Adrenal gland (tissue), 7 donors: Measurements from ENCODE around the genes SMAD4 and MEX3C.

DNA sequence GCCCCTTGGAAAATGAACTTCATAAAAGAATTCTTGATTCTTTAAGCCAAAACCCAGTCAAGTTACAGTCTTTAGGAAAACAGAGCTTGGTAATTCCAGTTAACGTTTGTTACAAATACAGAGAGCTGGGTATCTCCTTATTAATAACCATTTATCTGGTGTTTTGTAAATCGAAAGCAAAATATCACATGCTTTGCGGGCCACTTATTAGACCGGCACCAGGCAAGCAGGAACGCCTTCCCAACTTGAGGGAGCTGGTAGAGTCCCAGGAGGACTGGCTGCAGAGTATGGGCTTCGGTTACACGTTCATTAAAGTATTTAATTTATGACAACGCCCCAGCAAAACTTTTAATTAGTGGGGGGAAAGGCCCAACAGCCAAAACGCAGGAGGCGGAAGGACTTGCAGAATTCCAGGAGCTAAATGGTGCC, 3.7 kb downstream of the SMAD7 start:
- PRO-cap, 3 experiments = no peak in any of the 3 experiments
- RAMPAGE, long total RNA, 4 experiments = no peak in any of the 4 experiments
- RRBS = no CpG with 5 or more reads among the region's 10 CpGs

- PRO-cap, 3 experiments = no peak in any of the 3 experiments
- RAMPAGE, long total RNA, 4 experiments = no peak in any of the 4 experiments
- RRBS = 46% methylated on average over 2 of the region's 15 CpGs
Measured at GRCh38 chr18:48955093-48956293, 4.7 kb upstream of the SMAD7 start.

- PRO-cap, 3 experiments = no peak in any of the 3 experiments
- RAMPAGE, long total RNA, 4 experiments = no peak in any of the 4 experiments
- RRBS = no CpG with 5 or more reads among the region's 29 CpGs
Measured at GRCh38 chr18:48997586-48999066, 47.4 kb upstream of the SMAD7 start.

DNA sequence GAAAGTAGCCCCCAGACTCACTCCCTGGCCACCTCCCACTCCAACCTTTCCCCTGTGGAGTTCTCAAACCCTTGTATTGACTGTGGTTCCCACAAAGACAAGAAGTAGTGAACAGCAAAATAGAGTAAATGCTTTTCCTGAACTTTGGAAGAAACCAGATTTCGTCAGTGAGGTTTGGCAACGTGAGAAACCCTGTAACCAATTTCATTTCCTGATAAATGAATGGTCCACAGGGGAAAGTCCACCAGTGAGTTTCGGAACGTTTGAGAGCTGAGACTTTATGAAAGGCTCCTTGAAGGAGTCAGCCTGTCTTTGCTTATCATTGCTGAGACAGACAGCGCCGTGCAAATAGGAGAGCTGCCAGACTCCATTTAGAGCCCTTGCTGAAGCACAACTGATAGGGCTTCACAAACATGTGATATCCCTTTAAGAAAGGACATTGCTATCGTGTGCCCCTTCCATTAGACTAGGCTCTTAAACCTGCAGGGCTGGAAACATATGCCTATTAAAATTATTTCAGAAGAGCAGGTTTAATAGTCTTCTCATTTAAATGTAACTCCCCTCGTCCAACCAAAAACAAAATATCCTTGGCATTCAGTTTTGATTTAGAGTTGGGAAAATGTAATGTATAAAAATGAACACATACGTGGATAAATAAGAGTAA, 121.8 kb upstream of the SMAD7 start:
- PRO-cap, 3 experiments = no peak in any of the 3 experiments
- RAMPAGE, long total RNA, 4 experiments = no peak in any of the 4 experiments
- RRBS = no CpG with 5 or more reads among the region's 9 CpGs

GRCh38 chr18:49368454-49369339, 91.7 kb downstream of the DYM start:
- PRO-cap, 3 experiments = no peak in any of the 3 experiments
- RAMPAGE, long total RNA, 4 experiments = no peak in any of the 4 experiments
- RRBS = no CpG with 5 or more reads among the region's 15 CpGs

- PRO-cap, 3 experiments = no peak in any of the 3 experiments
- RAMPAGE, long total RNA, 4 experiments = no peak in any of the 4 experiments
- RRBS = no CpG with 5 or more reads among the region's 5 CpGs
Measured at GRCh38 chr18:49465265-49465829, 4.9 kb upstream of the DYM start.

DNA sequence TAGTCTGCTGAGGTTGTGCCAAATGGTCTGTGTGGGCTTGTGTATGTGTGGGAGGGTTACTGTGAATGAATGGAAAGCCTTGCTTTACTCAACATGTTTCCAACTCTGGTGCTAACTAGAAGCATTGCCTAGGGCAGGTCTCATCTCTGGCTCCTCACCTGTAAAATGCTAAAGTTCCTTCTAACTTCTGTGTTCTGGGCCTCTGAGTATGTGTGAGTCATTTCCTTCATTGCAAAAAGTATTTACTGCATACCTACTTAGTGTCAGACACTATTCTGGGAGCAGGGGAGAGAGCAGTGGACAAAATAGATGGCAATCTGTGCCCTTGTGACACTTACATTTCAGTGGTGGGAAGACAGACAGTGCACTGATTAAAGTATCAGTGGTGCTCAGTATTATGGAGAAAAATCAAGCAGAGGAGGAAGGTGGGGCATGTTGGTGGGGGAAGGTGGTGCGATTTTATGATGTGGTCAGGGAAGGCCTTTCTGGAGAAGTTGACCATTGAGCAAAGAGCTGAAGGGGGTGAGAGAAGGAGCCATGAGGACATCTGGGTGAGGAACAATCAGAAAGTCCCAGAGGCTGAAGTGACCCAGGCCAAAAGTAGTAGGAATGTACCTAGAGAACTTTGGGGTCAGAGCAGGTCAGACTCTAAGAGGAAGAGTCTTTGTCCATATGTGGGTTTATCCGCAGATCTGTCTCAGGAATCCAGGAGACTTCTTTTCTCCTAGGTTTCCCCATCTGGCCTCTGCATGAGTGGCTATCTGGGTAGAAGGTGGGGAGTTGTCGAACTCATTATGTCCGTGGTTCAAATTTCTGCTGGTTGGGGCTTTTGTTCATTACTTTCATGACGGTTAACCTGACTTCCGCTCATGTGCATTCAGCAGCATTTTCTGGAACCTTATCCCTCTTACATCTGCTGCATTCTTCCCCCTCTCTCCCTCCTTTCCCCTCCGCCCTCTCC, 1.6 kb downstream of the LIPG start:
- PRO-cap, 3 experiments = no peak in any of the 3 experiments
- RAMPAGE, long total RNA, 4 experiments = no peak in any of the 4 experiments
- RRBS = no CpG with 5 or more reads among the region's 7 CpGs

DNA sequence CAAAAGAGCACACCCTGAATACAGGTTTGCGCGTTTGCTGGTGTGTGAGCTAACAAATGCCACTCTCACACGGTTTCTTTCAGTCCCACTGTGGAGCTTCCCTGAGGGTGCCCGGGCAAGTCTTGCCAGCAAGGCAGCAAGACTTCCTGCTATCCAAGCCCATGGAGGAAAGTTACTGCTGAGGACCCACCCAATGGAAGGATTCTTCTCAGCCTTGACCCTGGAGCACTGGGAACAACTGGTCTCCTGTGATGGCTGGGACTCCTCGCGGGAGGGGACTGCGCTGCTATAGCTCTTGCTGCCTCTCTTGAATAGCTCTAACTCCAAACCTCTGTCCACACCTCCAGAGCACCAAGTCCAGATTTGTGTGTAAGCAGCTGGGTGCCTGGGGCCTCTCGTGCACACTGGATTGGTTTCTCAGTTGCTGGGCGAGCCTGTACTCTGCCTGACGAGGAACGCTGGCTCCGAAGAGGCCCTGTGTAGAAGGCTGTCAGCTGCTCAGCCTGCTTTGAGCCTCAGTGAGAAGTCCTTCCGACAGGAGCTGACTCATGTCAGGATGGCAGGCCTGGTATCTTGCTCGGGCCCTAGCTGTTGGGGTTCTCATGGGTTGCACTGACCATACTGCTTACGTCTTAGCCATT, 28.7 kb downstream of the LIPG start:
- PRO-cap, 3 experiments = no peak in any of the 3 experiments
- RAMPAGE, long total RNA, 4 experiments = no peak in any of the 4 experiments
- RRBS = no CpG with 5 or more reads among the region's 15 CpGs

DNA sequence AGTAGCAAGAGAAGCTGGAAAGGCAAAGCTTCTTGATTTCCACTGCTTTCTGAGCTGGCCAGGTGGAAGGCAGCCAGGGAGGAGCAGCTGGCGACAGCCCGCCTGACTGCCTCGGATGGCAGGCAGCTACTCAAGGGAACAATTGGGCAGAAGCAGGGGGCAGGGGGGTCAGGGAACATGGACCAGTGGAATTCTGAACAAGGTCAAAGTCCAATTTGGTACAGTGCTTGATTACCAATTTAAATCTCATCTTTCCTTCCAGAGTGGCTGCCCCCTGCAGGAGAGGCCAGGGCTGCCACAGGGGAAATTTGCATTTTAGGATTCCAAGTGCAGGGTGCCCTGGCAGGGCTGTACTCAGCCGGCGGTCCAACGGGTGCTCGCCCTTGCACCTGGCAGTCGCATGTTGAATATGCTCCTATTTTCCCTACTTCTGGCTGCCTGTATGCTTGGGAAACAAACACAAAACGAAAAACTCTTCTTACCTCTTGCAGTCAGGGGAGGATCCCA, 67.3 kb downstream of the LIPG start:
- PRO-cap, 3 experiments = no peak in any of the 3 experiments
- RAMPAGE, long total RNA, 4 experiments = no peak in any of the 4 experiments
- RRBS = no CpG with 5 or more reads among the region's 9 CpGs

- PRO-cap, 3 experiments = no peak in any of the 3 experiments
- RAMPAGE, long total RNA, 4 experiments = no peak in any of the 4 experiments
- RRBS = no CpG with 5 or more reads among the region's 3 CpGs
Measured at GRCh38 chr18:49647007-49647252, 85.1 kb downstream of the LIPG start.

DNA sequence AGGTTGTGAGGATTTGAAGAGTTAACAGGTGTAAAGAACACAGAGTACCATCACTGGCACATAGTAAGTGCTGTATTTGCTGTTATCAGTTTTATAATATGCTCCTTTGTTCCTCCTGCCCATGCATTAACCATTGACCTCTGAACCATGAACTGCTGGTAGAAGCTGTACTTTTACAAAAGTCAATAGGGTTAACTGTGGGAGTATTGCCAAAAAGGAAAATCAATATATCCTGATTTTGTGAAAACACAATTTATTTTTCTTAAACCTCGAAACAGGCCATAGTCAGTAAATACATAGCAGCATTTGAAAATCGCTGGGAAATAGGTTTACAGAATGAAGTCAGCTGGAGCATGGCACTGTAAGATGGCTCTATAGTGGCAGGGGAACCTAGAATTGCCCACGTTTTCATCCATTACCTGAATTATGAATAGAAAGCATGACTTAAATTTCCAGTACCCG, 18.9 kb upstream of the ACAA2 start:
- PRO-cap, 3 experiments = no peak in any of the 3 experiments
- RAMPAGE, long total RNA, 4 experiments = no peak in any of the 4 experiments
- RRBS = no CpG with 5 or more reads among the region's 4 CpGs

DNA sequence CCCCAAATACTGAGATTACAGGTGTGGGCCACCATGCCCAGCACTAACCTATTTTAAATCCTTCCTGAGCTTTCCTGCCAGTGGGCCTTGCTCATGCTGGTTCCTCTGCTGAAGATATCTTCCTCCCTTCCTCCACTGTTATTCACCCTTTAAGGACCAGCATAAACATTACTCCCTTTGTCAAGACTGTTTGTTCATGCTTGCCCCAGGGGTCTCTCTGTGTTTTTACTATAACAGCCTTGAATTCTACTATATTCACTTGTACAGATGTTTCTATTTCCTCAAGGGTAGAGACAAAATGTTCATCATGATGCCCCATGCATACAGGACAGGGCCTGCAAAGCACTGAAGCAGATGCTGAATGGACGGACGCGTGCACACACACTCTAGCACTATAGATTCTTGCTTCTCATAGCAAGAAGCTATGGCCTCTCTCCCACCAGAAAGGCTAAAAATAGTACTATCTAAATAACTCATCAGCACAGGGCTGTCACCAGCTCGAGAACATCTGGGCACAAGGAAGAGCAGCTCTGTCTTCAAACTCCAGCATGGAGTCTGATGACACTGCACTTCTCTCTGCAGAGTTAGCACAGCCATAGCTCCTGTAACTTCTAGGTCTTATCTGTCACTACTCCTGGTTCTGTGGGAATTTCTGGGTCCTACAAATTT, 123.7 kb downstream of the MYO5B start:
- PRO-cap, 3 experiments = no peak in any of the 3 experiments
- RAMPAGE, long total RNA, 4 experiments = no peak in any of the 4 experiments
- RRBS = no CpG with 5 or more reads among the region's 4 CpGs

GRCh38 chr18:50177485-50178048, 17.4 kb downstream of the MYO5B start:
- PRO-cap, 3 experiments = no peak in any of the 3 experiments
- RAMPAGE, long total RNA, 4 experiments = no peak in any of the 4 experiments

- PRO-cap, 3 experiments = no peak in any of the 3 experiments
- RAMPAGE, long total RNA, 4 experiments = no peak in any of the 4 experiments
- RRBS = no CpG with 5 or more reads among the region's 6 CpGs
Measured at GRCh38 chr18:50188693-50189124, 6.2 kb downstream of the MYO5B start.

DNA sequence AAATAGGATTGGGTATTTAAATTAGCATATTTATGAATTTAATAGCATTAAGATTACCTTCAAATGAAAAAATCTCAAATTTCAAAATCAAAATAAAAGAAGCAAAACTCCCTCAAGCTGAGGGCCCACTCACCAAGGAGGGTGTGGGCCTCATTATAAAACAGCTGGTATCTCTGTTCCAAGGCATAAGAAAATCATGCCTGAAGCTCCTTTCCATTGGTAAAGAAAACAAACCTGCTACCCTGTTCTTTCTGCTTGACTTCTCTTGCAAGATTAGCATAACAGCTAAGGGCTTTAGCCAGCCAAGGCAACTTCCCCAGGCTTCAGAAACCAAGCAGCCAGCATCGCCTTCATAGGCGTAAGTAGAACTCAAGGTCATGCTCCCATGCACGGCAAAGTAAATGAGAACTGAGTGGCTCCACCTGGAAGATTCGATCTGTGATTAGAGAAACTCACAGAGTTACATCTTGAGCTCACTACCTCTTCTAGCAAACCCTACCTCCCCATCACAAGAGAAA, 3.1 kb downstream of the MRO start:
- PRO-cap, 3 experiments = no peak in any of the 3 experiments
- RAMPAGE, long total RNA, 4 experiments = no peak in any of the 4 experiments
- RRBS = no CpG with 5 or more reads among the region's 4 CpGs

DNA sequence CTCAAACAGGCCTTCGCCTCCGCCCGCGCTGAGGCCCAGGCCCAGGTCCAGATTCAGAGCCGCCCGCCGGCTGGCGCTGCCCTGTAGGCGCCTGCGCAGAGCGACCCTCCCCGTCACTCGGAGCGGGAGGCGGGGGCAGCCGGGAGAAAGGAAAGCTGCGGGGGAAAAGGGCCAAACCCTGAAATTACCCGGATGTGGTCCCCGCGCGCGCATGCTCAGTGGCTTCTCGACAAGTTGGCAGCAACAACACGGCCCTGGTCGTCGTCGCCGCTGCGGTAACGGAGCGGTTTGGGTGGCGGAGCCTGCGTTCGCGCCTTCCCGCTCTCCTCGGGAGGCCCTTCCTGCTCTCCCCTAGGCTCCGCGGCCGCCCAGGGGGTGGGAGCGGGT, at the start of gene SMAD4:
Gene SMAD4 (plus strand): TSS at position 212 of the 387 bp plus-strand sequence.
- PRO-cap, 3 experiments = peak in 3 of 3 experiments; most common plus-strand start position 218 of the sequence (in 1); most common minus-strand start position 72 of the sequence (in 3)
- RAMPAGE, long total RNA, 4 experiments = start-site peak on the minus strand in 3 of 4 experiments, centred at positions 71 to 87 of the sequence, 20 to 31 reads per replicate
- RRBS = under 1% methylated on average over 15 of the region's 41 CpGs

DNA sequence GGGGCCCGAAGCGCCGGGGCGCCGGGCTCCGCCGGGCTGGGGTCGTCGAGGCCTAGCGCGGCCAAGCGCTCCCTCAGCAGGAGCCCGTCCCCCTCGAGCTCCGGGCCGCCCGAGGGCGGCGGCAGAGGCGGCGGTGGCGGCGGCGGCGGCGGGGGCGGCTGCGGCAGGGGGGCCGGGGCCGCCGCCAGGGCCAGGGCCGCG, 478 bp downstream of the MEX3C start:
- PRO-cap, 3 experiments = peak in 3 of 3 experiments; most common plus-strand start position 103 of the sequence (in 3)
- RAMPAGE, long total RNA, 4 experiments = no peak in any of the 4 experiments
- RRBS = under 1% methylated on average over 20 of the region's 33 CpGs

- PRO-cap, 3 experiments = peak in 3 of 3 experiments; most common plus-strand start chr18:51197385 (in 2); most common minus-strand start chr18:51197681 (in 3)
- RAMPAGE, long total RNA, 4 experiments = no peak in any of the 4 experiments
- RRBS = 1% methylated on average over 32 of the region's 52 CpGs
Measured at GRCh38 chr18:51197304-51197850, at the start of gene MEX3C. Gene MEX3C (minus strand): TSS chr18:51197681.

- PRO-cap, 3 experiments = no peak in any of the 3 experiments
- RAMPAGE, long total RNA, 4 experiments = no peak in any of the 4 experiments
- RRBS = no CpG with 5 or more reads among the region's 4 CpGs
Measured at GRCh38 chr18:51211352-51211737, 13.9 kb upstream of the MEX3C start.

GRCh38 chr18:51211738-51212204, 14.3 kb upstream of the MEX3C start:
- PRO-cap, 3 experiments = no peak in any of the 3 experiments
- RAMPAGE, long total RNA, 4 experiments = no peak in any of the 4 experiments
- RRBS = no CpG with 5 or more reads among the region's 1 CpG